Left ventricle myocardium (tissue), 1 donor: ENCODE measurements around the genes JOSD1 and PDGFB.

GRCh38 chr22:38444079-38444482 lies 10.9 kb downstream of the KCNJ4 start:
- PRO-cap, result no peak

GRCh38 chr22:38463317-38463719 lies 4.6 kb upstream of the KDELR3 start:
- PRO-cap, result bidirectional peak, plus-strand start at chr22:38463648, minus-strand start at chr22:38463469

DNA sequence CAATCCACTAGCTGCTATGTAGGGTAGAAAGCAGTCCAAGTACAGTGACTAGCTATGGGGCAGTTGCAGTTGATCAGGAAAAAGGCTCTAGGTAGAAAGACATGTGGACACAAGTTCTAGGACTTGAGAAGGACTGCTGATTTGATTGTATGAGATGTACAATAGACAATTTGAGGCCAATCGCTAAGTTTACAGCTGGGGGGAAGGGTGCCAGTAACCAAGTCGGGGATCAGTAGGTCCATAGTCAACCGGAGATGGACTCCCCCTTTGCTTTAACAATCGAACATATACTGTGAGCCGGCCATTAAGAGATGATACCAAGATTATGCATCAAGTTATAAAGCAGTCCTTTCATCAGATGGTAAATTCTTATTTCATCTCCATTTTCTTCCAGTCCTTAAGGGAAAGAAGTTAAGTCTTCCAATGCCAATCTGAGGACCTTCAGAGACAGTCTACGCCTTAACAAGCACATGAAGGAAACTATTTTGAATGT lies 14.3 kb downstream of the KDELR3 start:
- PRO-cap, result no peak

DNA sequence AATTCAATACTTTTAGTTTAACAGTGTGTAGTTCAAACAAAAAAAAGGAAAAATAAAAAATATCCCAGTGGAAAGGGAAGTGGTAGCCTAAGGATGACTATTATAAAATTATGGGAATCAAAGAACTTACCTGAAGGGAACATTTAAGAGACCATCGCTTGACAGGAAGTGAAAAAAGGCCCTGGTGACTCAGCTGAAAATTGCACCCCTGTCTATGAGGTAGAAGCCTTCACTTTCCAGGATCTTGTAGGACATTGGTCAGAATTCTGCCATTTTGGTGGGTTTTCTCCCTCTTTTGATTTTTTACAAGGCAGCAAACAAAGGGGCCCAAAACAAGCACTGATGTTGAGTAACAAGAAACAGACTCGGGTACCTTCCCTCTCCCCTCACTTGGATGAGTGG lies 15.7 kb downstream of the DDX17 start:
- PRO-cap, result no peak

DNA sequence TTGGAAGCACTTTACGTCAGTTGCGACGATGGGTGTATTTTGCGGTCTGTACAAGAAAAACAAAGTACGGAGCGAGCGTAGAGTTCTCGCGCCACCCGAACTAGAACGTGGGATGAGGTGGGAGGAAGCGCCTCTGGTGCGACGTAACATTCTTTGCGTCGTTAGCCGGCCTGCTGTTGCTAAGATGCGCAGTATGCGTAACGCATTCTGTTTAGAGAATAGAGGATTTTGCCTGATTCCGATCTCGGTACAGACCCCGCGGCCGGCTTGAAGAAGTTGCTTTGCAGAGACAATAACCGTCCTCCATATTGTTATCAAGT lies 266 bp upstream of the DDX17 start:
- PRO-cap, result bidirectional peak, plus-strand start at position 250 of the sequence, minus-strand start outside the sequence

DNA sequence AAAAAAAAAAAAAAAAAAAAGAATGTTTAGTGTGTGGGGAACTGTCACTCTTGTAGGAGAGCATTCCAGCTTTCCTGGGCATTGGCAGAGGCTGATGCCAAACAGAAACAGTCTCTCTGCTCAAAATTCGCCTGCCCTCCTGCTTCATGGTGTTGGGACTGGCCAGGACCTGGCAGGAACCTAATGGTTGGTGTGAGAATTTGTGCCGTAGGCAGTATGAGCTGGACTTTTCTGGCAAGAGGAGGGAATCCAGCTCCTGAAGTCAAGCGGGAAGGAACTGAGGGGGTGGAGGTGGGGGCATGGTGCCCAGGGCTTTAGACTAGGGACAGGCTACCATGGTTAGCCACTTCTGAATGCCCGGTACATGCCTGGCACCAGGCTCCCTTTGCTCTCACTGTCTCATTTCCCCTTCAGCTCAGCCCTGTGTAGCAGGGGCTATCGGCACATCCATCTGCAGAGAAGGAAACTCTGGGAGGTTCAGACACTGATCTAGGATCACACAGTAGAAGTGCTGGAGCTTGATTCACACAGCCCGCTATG lies 6.8 kb upstream of the TOMM22 start:
- PRO-cap, result no peak

- PRO-cap, result bidirectional peak, plus-strand start at chr22:38700609, minus-strand start at chr22:38700667; bidirectional peak, plus-strand start at chr22:38701063, minus-strand start at chr22:38700940
These were observed at the start of gene JOSD1 for GRCh38 chr22:38700140-38701232. TSS of gene JOSD1 (minus strand) at chr22:38700943.

DNA sequence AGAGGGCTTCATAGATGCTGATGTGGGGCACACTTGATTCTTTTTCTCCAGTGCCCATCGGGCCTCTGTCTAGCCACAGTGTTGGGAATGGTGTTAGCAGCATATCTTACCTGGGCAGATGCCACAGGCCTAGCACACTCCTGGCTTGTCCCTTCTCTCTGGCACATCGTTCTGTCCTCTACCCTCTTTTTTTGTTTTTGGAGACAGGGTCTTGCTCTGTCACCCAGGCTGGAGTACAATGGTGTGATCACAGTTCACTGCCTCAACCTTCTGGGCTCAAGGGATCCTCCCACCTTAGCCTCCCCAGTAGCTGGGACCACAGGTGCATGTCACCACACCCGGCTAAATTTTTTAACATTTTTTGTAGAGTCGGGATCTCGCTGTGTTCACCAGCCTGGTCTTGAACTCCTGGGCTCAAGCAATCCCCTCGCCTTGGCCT lies 19.1 kb downstream of the SUN2 start:
- PRO-cap, result no peak

DNA sequence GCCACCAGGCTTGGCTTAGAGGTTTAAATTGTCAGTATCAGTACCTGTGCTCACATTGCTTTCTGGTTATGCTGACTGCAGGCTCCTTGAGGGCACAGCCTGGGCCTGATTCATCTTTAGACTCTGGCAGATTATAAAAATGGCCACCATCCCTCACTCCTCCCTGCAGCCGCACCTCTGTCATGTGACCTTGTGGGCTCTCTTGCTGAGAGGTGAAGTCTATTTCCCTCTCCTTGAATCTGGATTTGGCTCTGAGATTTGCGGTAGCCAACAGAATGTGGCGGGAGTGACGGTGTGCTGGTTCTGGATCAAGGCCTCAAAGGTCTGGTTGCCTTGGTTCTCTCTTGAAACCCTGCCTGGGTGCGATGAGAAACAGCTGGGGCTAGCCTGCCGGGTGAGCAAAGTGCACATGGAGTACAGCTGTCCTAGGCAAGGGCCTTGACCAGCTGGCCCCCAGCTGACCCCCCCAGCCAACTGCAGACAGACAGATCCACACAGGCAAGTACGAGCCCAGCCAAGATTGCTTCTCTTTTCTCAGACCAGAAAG lies 10.9 kb downstream of the SUN2 start:
- PRO-cap, result no peak

GRCh38 chr22:39131182-39131866 lies 21.2 kb downstream of the CBX7 start:
- PRO-cap, result no peak

DNA sequence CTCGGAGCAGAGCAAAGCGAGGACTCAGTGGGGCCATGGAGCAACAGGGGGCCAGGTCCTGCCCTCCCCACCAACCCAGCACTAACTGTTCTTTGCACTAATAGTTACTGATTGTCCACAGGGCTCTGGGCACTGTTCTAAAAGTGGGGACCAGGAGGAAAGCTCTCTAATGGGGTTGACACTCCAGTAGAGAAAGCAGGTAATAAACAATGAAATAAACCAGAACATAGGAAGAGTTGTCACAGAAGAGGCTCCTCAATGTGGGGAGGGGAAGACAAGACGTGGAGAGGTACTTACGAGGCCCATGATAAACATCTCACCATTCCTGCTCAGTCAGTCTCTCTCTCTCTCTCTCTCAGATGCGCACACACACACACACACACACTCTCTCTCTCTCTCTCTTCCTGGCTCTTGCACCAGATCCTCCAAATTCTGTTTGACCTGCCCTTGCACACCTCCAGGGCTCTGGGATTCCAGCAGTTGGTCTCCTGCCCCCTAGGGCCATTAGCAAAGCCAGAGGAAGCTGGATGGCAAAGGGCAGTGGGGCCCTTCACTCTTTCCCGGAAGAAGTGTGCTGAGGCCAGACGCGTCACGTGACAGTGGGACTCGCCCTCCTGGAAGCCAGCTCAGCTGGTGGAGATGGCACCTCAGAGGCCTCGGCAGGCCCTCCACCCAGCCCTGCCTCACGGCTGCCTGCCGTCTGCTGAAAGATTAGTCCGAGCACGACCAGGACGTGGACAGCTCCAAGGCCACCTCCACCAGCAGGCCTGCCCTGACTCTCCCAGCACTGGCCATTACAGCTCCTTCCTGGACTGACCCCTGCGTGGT lies 4.0 kb downstream of the PDGFB start:
- PRO-cap, result no peak

DNA sequence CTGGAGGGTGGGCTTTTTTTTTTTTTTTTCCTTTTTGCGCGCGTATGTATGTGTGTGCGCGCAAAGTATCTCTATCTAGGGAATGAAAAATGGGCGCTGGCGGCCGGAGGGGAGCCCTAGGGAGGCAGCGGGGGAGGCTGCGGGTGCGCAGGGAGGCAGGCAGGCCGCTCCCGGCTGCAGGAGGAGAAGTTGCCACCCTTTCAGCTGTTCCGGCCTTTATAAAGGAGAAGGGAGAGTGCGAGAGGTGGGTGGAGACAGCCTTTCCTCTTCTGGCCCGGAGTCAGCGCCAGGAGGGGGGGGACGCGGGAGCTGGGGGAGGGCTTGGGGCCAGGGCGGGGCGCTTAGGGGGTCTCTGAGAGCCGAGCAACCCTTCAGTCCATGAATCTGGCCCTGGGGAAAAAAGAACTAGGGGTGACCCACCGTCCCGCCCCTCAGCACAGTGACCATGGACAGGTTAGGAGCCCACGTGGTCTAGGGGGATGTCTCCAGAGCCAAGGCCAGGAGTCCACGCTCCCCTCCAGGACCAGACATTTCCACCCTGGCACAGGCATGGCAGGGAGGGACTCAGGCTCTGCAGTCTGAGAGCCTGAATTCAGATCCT lies at the start of gene PDGFB:
Gene PDGFB (minus strand): TSS at position 194 of the 601 bp plus-strand sequence.
- PRO-cap, result unidirectional peak, minus-strand start at position 191 of the sequence

- PRO-cap, result no peak
These were observed 12.4 kb downstream of the RPL3 start for GRCh38 chr22:39306771-39307606.

DNA sequence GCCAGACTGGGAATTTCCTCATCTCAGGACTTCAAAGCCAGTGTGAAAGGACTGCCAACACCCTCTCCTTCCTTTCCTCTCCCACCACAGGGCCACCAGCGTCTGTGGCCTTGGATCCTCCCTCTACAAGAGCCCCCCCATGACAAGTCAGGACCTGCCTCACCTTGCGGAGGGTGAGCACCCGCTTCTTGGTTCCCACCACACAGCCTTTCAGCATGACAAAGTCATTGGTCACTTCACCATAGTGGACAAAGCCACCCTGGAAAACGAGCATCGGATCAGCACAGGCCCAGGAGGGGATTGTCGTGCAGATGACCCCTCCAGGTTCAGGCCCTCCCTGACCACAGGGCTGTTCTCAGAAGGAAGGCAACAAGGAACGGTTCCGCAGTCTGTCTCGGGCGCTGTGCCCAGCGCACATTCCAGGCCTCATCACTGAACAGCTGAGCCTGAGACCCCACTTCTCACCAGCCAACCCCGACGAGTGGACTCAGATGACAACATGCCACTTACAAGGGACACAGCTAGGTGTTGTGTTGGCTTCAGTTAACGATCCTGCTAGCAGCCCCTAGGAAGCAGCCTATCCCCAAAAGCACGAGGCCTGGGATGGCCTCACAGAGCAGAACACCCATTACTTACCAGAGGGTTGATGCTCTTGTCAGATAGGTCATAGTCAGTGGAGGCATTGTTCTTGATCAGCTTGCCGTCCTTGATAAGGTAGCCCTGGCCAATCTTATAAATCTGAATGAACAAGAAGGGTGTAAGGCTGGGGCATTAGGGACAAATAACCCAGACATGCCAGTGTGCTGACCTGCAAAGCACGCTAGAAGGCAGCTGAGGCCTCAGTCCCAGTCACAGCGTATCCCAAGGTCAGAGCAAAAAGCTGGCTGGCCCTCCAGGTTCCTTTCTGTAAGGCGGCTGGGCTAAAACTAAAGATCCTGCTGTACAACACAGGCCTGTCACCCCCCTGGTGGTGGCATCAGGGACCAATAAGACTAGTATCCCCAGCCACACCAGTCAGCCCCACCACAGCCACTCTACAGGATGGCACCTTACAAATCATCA lies 5.6 kb downstream of the RPL3 start:
- PRO-cap, result unidirectional peak, minus-strand start at position 438 of the sequence

- PRO-cap, result no peak
These were observed 11.4 kb downstream of the SYNGR1 start for GRCh38 chr22:39361032-39361683.

DNA sequence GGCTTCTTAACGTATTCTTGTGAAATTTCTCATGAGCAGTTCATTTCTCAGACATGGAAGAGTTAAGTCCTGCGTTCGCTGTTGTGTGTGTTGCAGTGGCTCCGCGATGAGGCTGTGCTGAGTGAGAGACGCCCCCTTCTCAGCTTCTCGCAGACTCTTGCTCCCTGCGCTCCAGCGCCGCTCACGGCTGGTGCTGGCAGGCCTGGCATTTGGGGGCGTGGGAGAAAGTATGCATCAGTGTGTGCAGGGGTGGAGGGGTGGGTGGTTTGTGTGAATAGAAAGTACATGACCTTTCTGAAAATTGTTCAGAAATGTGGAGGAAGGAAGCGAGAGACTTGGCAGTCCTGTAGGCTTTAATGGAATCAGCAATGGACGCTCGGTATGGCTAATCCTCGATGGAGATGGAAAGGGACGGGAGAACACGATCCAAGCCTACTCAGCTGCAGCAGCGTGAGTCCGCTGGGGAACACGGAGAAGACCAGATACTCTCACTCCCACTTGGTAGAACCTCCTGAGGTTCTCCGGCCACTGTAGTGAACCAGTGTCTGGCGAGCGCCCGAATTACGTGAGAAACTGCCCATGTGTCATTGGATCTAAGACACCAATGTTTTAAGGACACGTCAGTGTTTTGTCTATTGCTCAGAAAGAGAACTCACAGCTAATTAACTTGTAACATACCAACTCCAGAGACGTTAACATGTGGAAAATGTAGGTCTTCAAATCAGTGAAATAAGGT lies 6.0 kb downstream of the TAB1 start:
- PRO-cap, result no peak

- PRO-cap, result no peak
These were observed 24.5 kb upstream of the MGAT3 start for GRCh38 chr22:39432239-39432731.

DNA sequence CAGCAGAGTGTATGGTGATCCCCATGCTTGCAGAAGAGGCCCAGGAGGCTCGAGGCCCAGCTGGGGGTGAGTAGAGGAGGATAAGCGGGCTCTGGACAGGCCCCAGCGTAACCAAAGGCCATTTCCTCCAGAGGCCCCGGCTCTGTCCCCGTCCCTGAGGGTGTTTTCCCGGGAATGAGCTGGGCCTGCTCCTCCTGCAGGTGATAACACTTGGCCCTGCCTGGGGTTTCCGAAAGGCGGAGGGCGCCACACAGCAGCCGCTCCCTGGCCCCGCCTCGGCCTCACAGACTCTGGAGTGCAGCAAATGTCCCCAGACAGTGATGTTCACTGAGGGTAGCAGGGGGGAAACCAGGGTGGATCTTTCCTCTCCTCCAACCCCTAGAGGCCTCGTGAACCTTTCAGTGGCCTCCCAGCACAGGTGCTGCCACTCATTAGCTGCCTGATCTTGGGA lies 10.6 kb upstream of the MGAT3 start:
- PRO-cap, result no peak

- PRO-cap, result bidirectional peak, plus-strand start at chr22:39458287, minus-strand start at chr22:39458151
These were observed 1.0 kb downstream of the MGAT3 start for GRCh38 chr22:39457596-39458474.

- PRO-cap, result no peak
These were observed 7.3 kb upstream of the MIEF1 start for GRCh38 chr22:39494711-39495232.